Cerebral cortex (tissue), 2 donors: ENCODE measurements around a stretch of chr16.

GRCh38 chr16:81541360-81541727 is 96.7 kb downstream of the CMIP start:
- PRO-cap, 2 experiments, result no peak in any of the 2 experiments

GRCh38 chr16:81552897-81553564 is 108.4 kb downstream of the CMIP start:
- PRO-cap, 2 experiments, result no peak in any of the 2 experiments

GRCh38 chr16:81553720-81554273 is 109.2 kb downstream of the CMIP start:
- PRO-cap, 2 experiments, result no peak in any of the 2 experiments

DNA sequence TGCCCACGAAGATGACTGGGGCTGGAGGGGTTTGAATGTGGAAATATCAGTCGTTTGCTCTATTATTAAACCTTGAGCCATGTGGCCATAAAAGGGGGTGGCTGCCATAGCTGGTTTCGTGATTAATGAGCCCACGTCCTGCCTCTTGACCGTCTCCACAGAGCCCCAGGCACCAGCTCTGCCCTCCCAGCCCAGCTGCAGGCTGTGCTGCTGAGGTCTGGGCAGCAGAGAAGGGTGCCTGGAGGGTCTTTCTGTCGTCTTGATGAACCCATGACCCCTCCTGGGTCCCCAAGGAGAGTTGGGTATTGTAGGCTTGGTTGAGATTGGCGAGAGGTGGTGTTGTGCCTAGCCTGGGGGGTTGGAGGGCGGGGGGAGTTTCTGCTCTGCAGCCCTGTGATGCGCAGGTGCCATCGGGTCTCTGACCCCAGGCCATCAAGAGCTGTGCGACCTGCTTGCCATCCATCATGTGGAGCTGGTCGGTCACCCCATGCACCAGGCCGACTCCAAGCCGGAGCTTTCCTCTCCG is 148.5 kb downstream of the CMIP start:
- PRO-cap, 2 experiments, result no peak in any of the 2 experiments

GRCh38 chr16:81621943-81622501 is 157.1 kb upstream of the PLCG2 start:
- PRO-cap, 2 experiments, result no peak in any of the 2 experiments

DNA sequence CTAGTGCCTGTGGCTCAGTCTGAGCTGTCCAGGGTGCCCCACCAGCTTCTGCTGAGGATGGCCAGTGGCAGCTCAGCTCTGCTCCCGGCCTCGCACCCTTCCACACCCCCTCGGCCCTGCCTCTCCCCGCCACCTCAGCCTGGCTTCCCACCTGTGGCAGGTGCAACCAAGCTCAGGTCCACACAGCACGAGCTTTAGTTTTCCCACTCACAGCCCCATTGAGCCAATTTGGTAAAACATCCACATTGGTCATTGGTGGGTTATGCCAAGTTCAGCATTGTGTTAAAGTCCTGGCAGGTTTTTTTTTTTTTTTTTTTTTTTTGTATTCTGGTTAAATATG is 26.1 kb upstream of the PLCG2 start:
- PRO-cap, 2 experiments, result peak in 1 of 2 experiments; most common plus-strand start position 83 of the sequence (in 1)

GRCh38 chr16:81783918-81784563 is 5.0 kb downstream of the PLCG2 start:
- PRO-cap, 2 experiments, result no peak in any of the 2 experiments

GRCh38 chr16:81901833-81902255 is 109.4 kb downstream of the SDR42E1 start:
- PRO-cap, 2 experiments, result no peak in any of the 2 experiments

- PRO-cap, 2 experiments, result no peak in any of the 2 experiments
Measured at GRCh38 chr16:82136712-82137490, 33.1 kb downstream of the MPHOSPH6 start.

GRCh38 chr16:82629420-82630282 is 2.9 kb downstream of the CDH13 start:
- PRO-cap, 2 experiments, result no peak in any of the 2 experiments

DNA sequence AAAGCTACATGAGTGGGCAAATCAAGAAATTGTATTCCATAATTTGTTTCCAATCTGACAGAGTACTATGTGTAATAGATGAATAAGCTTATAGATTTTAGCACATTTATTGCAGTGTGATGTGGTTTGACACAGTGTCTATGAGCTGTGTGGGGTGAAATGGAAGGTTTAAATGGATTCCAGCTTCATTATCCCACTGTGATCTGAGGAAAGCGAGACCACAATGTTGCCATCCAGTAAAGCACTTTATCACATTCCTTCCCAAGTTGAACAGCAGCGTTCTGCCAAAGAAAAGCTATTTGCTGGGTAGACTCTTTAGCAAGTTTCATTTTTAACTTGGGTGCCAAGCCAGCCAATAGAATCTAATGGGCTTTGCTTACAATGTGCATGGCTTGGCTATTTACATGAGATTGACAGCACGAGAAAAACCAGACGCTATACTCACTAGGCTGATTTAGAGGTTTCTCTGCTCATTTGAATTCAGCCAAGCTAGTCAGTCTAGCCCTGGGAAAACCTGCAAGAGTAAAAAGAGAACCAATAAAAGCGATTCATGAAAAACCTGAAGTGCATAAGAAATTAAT is 108.8 kb downstream of the CDH13 start:
- PRO-cap, 2 experiments, result no peak in any of the 2 experiments

DNA sequence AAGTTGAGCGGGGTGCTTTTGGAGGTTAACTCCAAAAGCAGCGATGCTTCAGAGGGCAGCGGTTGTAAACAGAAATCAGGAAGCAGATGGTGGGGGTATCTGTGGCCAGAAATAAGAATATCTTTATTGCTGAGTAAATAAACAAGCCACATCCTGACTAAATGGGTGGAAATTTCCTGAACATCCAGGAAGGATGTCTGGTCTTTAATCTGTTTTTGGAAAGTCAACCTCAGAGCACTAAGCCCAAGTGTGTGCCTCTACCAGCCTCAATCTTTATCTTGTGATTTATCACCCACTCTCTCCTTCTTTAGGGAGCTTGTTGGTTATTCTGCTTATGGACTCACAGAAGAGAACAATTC is 123.3 kb downstream of the CDH13 start:
- PRO-cap, 2 experiments, result no peak in any of the 2 experiments

GRCh38 chr16:83288883-83289233 is 518.9 kb upstream of the HSBP1 start:
- PRO-cap, 2 experiments, result no peak in any of the 2 experiments

DNA sequence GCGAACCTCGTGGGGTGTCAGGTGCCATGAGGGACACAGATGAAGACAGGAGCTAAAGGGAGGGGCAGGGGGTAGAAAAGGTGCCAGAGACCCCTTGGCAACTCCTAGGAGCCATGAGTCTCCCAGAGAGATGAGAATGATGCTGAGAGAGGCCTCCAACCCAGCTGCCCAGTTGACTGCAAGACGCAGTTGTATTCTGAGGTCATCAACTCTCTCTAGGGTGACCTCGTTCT is 13.4 kb downstream of the MLYCD start:
- PRO-cap, 2 experiments, result no peak in any of the 2 experiments

GRCh38 chr16:83918794-83919753 is 20.2 kb downstream of the MLYCD start:
- PRO-cap, 2 experiments, result no peak in any of the 2 experiments

GRCh38 chr16:83926370-83927518 is 26.3 kb upstream of the OSGIN1 start:
- PRO-cap, 2 experiments, result no peak in any of the 2 experiments

- PRO-cap, 2 experiments, result no peak in any of the 2 experiments
Measured at GRCh38 chr16:83993968-83994398, 25.9 kb downstream of the NECAB2 start.

GRCh38 chr16:84143795-84144989 is 785 bp downstream of the HSDL1 start:
- PRO-cap, 2 experiments, result peak in 1 of 2 experiments; most common plus-strand start chr16:84144415 (in 1)

DNA sequence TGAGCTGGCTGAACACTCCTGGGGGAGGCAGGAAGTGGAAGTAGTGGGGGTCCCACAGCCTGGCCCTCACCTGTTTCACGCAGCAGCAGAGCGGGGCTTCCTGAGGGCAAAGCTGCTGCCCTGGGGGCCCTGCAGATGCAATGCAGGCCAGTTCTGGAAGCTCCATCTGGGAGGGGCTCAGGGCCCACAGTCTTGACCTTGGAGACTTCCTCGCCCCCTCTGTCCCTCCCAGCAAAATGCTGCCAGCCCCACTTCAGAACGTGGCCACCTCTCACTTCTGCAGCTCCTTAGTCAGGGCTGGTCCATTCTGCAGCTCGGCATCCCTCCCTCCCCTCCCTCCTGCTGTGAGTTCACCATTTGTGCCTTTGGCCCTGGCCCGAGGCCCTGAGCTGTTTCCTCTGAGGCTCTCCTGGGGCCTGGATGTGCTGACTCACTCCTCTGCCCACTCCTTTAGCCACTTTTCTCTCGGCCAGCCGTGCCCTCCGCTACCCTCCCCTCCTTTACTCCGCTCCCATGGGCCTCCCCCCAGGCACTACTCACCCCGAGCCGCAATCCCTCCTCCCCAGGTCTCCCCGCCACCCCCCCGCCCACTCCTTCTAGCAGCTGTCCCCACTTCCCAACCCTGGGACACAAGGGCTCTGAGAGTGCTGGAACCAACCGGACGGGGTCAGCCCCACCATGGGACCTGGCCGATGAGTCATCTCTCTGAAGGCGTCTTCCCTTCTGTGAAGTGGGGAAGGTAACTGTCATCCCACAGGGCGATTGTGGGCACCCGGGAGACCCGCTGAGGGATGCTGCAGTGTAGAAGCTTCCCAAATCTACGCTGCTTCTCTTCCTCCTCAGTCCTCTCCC is 11.6 kb downstream of the KCNG4 start:
- PRO-cap, 2 experiments, result no peak in any of the 2 experiments

- PRO-cap, 2 experiments, result no peak in any of the 2 experiments
Measured at GRCh38 chr16:84362250-84362795, 6.0 kb upstream of the ATP2C2 start.